ENCODE measurements around the genes DIDO1 and BHLHE23.

DNA sequence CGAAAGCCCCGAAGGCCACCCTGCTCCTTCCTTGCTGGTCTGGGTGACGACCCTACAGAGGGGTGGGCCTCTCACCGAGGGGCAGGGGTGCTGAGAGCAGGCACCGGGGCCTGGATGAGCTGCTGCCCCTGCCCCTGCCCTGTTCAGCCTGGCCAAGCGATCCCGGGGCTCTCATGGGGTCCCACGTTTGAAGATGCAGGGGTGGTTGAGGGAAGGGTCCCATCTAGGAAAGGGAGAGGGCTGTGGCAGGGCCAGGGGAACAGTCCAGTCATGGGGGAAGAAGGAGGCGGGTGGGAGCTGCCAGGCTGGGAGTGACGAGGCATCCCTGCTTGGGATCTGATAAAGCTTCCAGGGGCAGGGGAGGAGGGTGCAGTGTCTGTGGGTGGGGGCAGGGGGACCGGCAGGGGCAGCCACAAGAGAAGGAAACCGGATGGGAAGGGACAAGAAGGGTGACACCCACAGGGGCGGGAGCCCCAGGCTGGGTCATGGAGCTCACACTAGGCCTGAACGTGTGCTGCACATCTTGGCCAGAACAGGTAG is 57.8 kb upstream of the GATA5 start:
- RRBS: no CpG with 5 or more reads among the region's 14 CpGs

DNA sequence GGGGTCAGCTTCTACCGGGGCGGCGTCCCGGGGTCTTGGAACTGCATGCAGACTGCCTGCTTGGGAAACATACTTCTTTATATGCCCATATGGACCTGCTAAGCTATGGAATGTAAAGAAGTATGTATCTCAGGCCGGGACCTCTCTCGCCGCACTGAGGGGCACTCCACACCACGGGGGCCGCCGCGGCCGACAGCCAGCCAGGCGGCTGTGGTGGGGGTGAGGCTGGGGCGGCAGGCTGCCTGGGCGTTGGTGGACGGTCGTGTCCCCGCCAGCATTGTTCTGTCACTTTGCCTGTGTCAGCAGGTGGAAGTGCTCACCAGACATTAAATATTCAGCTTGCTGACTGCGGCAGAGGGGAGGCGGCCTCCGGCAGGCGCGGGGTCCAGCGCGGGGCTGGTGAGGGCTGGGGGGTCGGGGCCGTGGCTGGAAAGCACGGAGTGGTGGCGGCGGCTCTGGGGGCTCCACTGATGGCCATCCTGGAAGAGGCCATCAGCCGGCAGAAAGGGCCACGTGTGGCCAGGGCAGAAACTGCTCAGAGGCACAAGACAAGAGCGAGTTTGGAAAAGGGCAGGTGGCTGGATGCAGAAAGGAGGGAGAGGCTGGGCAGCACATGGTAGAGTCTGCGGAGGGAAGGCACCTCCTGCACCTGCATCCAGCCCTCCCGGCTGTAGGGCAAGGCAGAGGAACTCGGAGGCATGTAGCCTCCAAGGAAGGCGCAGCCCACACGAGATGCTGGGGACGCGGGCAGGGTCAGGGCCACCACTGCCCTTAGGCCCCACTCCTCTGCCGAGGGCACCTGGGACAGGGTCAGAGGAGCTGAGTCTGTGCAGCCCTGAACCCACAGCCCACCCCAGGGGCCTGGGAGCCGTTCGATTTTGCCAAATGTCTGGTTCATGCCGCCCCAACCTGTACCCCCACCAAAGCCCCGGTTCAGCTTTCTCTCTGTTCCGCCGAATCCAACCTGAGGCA is 78.7 kb upstream of the GATA5 start:
- RRBS: 28% methylated on average over 3 of the region's 47 CpGs

DNA sequence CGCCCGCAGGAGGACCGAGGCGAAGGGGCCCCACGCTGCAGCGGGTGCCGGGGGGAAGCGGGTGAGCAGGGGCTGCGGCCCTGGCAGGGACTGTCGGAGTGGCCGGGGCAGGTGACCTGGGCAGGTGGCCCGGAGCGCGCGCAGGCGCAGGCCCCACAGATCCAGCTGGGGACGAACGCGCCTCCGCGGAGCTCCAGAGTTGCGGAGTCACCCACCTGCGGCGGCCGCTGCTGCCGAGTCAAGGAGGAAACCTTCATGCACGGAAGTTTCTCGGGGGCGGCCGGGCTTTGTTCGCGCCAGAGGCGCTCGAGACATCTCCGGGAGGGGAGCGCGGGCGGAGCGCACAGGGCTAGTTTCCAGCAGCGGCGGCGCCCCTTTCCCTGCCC is 489 bp downstream of the SLCO4A1 start:
- RRBS: 2% methylated on average over 16 of the region's 42 CpGs

DNA sequence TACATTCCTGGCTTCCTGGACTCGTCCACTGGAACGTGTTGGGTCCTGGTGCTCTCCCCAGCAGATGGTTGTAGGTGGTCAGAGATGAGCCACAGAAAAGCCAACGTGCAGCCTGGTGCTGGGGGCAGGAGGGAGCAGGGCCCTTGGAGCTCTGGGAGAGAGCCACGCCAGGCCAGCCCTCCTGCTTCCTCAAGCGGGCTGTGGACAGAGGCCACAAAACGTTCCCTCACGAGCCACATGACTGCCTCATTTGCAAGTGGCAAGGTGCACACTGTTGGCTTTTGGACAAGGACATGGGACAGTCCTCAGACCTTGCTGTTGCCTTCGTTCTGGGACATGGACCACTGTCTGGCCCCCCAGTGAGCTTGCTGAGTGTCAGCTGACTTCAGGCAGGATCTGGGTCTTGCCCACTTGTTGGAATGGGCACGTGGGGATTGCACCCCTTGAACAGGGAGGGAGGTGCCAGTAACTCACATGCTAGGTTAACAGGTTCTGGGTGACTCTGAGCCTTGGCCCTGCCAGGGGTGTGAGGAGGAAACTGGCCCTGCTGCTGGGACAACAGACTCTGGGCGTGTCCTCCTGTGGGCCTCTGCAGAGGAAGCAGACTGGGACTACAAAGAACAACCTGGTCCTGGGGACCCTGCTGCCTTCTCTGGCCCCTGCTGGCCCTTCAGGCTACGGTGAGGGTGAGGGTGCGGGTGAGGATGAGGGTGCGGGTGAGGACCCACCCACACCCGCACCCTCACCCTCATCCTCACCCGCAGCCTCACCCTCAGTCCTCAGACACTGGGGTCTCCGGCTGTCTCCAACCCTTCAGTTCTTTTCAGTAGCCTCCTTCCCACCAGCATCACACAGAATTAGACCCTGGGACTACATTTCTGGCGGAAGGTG is 2.7 kb downstream of the SLCO4A1 start:
- RRBS: no CpG with 5 or more reads among the region's 17 CpGs

- RRBS: 46% methylated on average over 11 of the region's 60 CpGs
Observed at GRCh38 chr20:62651960-62653187, 10.1 kb downstream of the SLCO4A1 start.

DNA sequence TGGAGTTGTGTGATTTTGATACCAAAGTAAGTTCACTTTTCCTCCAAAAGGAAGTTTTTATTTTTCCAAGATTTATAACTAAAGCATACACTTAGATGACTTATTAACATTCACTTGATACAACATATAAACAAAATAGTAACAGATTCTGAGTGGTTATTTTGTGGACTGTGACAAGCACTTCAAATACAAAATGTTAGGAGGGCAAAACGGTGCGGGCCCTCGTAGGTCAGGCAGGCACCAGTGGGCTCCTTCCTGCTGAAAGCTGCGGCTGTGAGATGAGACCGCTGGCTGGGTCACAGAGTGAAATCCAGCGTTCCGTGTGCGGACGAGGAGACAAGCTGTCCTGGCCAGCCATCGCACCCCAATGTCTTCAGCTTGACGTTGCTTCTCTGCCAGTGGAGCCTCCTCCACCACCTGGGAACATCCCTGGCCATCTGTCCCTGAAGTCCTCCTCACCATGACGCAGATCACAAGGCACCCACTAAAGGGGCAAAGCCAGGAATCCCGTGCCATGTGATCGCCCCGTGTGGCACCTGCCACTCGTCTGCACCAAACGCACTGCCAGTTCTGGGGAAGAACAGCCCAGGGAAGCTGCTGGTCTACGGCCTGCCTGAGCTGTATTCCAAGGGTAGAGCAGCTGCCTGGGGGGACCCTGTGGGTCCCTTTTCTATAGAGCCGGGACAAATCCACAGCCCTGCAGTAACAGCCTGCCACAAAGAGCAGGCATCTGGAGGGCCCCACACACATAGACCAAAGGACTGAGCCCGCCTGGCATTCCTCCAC is 3.8 kb upstream of the OGFR start:
- RRBS: no CpG with 5 or more reads among the region's 20 CpGs

DNA sequence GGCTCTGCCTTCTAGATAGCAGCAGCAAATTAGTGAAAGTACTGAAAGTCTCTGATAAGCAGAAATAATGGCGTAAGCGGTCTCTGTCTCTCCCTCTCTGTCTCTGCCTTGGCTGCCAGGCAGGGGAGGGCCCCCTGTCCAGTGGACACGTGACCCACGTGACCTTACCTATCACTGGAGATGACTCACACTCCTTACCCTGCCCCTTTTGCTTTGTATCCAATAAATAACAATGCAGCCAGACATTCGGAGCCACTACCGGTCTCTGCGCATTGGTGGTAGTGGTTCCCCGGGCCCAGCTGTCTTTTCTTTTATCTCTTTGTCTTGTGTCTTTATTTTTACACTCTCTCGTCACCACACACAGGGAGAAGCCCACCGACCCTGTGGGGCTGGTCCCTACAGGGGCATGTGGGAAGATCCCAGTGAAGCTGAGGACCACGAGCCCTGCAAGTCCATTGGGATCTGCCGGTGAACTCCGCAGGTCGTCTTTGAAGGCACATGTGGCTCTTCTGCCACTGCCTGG is 12.6 kb upstream of the TCFL5 start:
- RRBS: no CpG with 5 or more reads among the region's 14 CpGs

DNA sequence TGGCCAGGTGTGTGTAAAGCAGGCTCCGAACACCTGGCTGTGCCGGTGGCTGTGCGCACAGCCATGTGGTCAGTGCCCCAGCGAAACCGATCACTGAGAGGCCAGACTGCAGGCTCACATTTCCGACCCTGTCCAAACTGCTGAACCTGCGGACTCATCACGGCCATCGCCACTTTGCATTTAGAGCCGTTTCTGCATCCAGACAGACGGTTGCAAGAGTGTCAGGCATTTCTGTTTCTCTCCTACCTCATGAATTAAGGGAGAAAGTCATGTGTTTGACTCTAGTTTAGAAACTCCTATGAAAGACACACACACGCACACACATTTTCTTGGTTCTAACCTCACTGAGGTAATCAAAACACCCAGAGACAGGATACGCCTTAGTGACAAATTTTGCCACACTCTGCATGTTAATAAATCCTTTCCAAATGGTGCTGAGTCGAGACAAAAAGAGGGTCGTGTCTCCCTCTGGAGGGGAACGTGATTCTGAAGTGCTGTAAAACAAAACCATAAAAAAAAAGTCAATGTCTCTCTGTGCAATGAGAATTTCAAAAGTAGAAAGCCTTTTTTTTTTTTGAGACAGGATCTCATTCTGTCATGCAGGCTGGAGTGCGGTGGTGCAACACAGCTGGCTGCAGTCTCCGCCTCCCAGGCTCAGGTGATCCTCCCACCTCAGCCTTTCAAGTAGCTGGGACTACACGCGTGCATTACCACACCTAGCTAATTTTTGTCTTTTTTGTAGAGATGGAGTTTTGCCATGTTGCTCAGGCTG is 31.0 kb upstream of the TCFL5 start:
- RRBS: no CpG with 5 or more reads among the region's 20 CpGs

GRCh38 chr20:62898446-62899131 is 27.7 kb downstream of the DIDO1 start:
- RRBS: 83% methylated on average over 1 of the region's 10 CpGs

- RRBS: under 1% methylated on average over 11 of the region's 67 CpGs
Observed at GRCh38 chr20:62926366-62927095, at the start of gene DIDO1. Gene DIDO1 (minus strand): TSS chr20:62926505.

- RRBS: no CpG with 5 or more reads among the region's 17 CpGs
Observed at GRCh38 chr20:62927852-62928941, 1.9 kb upstream of the DIDO1 start.

GRCh38 chr20:62937229-62938007 is 529 bp upstream of the GID8 start:
- RRBS: under 1% methylated on average over 26 of the region's 80 CpGs

DNA sequence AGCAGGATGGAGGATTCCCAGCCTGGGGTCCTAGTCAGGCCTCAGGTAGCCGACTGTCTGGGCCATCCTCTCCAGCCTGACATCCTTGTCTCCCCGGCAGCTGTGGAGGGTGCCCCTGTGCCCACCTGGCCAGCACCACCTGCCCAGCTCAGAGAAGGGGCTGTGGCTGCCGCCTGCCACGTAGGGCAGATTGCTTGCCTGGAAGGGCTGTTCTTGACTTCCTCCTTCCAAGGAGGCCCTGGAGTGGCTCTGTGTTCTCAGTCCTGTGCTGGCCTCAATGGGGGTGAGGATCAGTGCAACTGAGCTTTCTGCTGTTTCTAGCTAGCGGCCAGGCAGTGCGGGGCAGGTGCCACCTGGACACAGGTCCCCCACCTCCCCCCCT is 2.1 kb downstream of the SLC17A9 start:
- RRBS: no CpG with 5 or more reads among the region's 6 CpGs

GRCh38 chr20:63006745-63007600 is at the start of gene BHLHE23:
Gene BHLHE23 (minus strand): TSS chr20:63006964.
- RRBS: 30% methylated on average over 36 of the region's 97 CpGs

- RRBS: 84% methylated on average over 3 of the region's 28 CpGs
Observed at GRCh38 chr20:63064227-63064911, 57.6 kb upstream of the BHLHE23 start.

- RRBS: 84% methylated on average over 2 of the region's 22 CpGs
Observed at GRCh38 chr20:63281038-63281845, 8.6 kb downstream of the ARFGAP1 start.

DNA sequence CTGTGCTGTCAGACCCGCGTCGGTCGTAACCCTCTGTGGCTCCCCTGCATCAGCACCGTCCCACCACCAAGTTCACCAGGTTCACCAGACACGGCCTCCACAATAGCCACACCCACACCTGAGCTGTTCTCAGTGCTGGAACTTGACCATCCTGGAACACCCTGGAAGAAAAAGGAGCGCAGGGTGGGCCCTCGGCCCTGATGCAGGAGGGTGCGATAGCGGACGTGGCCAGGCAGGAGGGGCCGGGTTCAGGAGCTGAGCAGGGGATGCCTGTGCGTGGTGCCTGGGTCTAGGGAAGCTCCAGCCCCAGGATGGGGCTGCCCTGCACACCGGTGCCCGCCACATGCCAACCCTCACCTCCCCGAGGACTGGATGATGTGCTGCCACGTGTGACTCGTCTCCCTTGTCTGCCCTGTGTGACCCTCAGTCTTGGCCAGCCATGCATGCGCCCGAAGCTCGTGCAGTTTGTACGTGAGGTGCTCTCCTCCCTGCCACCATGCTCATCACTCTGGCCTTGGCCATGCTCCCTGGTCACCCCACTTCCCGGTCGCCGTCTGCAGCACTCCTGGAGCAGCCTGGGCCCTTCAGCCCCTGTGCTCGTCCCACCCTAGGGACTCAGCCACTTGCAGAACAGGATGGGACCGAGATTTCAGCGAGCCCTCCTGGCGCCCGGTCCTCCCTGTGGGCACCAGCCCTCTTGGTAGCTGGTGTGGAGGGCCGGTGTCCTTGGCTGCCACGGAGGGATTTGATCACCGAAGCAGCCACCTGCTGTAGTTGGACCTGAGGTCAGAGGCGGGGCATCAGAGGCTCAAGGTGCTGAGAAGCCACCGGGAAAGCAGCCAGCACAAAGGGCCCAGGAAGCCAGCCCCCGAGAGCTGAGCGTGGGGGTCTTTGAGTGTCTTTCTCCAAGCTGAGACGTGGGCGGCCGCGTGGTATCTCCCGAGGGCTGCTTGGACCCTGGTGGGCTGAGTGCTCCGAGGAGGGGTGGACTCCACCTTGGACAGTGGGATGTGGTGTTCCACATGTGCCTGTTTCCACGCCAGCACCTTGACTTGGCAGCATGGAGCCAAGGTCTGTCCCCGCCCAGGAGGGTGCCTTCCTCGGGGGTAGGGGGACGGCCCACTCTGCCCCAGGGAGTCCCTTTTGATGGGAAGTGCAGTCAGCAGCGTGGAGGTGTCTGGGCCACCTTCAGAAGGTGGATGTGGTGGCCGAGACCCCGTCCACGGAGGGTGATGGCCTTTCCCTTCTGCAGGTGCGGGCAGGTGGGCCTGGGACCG is 4.1 kb upstream of the COL20A1 start:
- RRBS: 96% methylated on average over 7 of the region's 53 CpGs

DNA sequence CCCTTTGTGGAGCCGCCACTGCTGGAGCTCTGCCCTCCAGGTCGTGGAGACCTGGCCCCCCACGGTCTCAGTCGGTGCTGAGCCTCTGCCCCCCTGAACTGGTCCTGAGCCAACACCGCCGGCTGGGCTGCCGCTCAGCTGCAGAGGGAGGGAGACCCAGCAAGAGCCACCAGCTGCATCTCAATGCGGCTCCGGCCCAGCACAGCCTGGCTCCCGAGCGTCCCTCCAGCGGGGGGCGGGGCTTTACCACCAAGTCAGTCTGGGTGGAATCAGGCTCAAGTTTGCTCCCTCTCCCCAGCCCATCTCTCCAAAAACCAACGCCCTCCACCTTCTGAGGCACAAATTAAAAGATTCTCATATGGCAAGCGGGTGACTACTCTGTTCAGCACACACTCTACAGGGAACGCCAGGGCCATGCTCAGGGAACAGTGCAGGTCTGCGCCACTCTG is 8.8 kb downstream of the CHRNA4 start:
- RRBS: 80% methylated on average over 4 of the region's 17 CpGs

DNA sequence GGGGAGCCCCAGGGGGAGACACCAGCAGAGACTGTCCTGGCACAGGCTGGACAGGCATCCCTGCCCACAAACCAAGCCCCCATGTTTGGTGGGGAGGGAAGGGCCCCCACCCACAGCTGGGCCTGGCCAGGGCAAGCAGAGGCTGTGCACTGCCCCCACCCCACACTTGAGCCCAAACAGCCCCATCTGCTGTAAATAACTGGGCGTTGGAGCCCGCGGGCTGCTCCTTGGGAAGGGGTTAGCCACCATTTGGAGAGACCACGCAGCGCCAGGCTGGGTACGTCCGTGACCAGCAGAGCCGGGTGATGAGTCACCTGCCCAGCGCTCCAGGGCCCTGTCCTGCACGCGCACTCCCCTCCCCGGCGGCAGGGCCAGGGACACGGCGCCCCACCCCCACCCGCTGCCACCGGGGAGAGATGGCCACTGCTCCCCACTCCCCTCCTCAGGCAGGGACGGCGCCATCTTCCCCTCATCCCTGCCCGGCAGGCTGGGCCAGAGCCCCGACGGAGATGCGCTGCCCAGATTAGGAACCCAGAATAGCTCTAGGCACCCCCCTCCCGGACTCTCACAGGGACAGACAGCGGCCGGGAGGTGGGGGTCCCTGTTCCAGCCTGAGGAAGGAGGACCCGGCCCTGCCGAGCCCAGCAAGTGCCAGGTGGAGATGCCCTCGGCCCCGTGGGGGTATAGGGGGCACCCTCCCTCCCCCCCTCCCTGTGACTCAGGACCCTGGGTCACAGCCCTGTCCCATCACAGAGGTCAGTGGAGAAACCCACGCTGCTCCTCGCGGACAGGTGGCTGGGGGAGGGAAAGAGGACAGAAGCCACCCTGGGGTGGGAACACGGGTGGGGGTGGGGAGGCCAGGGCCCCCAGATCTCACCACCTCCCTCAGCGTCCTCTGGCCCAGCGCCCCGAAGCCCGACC is 754 bp downstream of the EEF1A2 start:
- RRBS: 81% methylated on average over 18 of the region's 38 CpGs

- RRBS: 2% methylated on average over 7 of the region's 44 CpGs
Observed at GRCh38 chr20:63521457-63522419, 1.2 kb downstream of the PPDPF start.

Measured in PFSK-1 (cell line).